Mesenchymal stem cell of the bone marrow (primary cell): ENCODE results near the genes GOLGA6L6, POTEB3, NIPA2, GOLGA6L26, NDN, GOLGA8G and GOLGA6L25.

DNA sequence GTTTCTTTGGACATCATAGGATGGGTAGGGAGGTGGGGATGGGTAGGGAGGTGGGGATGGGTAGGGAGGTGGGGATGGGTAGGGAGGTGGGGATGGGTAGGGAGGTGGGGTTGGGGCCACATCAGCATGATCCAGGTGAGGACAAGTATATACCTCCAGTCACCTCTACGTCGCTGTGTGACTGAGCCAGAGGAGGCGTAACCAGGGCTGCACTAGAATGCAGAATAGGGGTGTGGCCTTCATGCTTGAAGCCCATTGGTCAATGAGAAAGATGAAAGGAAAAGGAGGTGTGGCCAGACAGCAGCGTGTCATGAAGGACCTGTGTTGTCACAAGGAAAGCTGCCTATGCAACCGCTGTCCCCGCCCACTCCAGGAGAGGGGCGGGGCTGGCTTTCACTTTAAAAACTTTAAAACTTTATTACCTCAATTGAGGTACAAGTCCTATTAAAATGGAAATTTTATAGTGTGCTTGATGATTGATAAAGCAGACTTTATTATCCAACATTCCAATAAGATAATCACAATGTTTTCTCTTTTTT is at the start of gene GOLGA6L6:
Gene GOLGA6L6, minus strand, starts transcription at position 219 of the 539 bp plus-strand sequence.
- CAGE, long polyA plus RNA, result no peak

- CAGE, long polyA plus RNA, result no peak
Observed at GRCh38 chr15:21440258-21440937, at the start of gene POTEB3. POTEB3 (minus strand) TSS chr15:21440499.

DNA sequence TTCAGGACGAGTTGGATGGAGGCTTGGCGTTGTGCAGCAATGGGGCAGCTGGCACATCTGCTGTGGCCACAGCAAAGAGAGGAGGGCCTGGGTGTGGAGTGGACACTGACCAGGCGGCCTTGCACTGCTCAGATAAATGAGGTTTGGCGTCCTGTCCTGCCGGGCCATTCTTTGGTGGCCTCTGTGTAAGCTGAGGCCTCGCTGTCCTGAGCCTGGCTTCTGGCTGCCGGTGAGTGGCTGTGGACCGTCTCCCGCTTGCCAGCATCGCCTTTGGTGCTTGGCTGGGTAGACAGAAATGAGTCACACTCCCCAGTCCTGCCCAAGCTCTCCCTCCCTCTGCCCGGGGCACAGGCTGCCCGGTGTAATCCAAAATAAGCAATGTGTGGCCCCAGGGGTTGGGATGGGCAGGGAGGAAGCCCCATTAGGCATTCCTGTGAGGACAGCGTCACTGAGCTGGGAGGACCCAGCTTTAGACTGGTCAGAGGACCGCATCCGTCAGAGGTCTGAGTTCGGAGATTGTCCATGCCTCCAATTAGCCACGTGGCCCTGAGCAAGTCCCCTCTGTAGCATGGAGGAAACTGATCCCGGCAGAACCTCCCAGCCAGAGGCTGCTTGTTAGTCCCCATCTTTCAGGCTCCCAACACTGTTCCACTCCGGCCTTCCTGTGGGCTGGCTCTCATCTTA is 144.1 kb downstream of the OR4N4 start:
- CAGE, long polyA plus RNA, result no peak

DNA sequence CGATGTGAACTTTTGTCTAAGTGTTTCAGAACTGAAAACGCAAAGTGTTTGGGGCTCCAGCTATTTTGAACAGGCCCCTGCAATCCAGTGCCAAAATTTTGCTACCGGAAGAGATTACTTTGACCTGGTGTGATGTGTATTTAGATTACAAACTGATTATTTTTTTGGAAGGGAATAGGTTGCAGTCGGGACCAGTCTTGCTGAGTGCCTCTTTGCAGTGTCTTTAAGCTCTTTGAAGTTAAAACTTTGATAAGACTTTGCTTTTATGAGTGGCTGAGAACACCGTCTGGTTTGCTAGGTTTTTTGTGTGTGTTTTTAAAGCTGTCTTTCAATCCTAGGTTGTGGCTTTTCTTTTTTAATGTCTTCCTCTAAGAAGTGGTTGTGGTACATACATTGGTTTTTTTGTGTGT is 165.7 kb downstream of the OR4N4 start:
- CAGE, long polyA plus RNA, result no peak

DNA sequence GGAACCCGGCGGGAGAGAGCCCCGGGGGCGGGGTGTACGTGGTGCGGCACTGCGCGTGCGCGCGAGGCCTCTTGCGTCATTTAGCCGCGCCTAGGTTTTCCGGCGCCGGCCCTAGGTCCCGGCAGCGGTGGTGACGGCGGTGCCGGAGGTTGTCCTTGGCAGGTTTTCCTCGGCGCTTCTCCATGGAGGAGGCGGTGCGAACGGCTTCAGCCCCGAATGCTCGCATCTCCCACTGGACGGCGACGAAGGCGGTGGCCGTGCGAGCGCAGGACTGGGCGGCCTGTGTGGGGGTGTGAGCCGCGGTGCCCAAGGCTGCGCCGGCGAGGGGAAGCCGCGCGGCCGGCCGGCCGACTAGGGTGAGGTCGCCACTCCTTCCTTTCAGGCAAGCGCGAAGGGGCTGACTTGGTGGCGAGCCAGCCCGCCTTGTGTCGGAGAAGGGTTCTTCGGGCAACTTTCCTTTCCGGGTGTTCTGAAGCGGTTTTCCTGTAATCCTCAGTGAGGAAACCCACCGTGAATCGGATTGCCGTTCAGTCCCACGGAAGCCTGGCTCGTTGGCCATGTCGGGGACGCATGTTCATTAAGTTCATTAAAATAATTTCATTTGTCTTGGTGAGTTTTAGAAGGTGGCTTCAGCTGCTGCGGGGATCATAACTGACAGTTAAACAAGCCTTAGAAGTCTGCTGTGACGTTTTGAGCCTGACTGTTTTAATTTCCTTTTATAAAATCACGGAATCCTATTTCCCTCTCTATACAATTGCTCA is at the start of gene NIPA2:
Gene NIPA2, plus strand, starts transcription at position 101 of the 761 bp plus-strand sequence.
- CAGE, long polyA plus RNA, result no peak

DNA sequence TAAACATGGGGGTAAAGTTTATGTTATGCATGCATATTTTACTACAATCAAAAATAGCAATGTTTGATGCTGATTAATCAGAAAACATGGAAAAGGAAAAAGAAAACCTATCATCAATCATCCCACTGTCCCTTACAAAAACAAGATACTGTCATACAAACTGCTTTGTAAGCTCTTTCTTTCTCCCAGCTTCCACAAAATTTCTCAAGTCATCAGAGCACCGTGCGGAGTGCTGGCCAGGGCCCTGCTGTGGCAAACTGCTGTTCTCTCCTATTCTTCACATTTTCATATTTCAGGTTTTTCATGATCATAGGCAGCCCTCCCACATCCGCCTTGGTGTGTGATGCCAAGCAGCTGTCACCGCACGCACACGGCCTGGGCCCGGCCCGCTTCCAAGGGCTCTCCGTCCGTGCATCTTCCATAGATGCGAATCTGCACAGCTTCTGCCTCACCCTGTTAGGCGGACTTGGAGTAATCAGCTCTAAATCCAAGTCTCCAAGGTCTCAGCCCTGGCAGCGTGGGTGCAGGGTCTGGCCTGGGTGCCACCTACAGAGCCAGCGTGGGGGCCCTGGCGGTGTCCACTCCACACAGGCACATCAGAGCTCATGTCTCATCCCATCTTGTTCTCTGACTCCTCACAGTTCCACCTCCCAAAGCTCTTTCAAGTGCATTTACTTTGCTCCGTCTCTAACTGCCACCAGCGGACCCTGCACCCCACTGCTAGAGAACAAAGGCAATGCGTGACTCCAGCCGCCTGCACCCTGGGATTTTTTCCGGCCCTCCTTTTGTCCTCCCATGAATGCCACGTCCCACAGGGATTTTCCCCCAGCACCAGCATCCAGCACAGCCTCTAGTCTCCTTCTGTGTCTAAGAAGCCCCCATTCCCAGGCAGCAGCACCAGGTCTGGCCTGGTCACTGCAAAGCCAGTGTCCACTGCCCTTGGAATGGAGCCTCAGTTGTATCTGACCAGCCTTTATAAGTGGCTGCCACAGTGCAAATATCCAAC is 27.2 kb downstream of the CYFIP1 start:
- CAGE, long polyA plus RNA, result no peak

- CAGE, long polyA plus RNA, result no peak
Observed at GRCh38 chr15:23303587-23304009, 30.4 kb downstream of the GOLGA6L26 start.

- CAGE, long polyA plus RNA, result no peak
Observed at GRCh38 chr15:23333959-23334438, at the start of gene GOLGA6L26. GOLGA6L26 (minus strand) TSS chr15:23334196.

- CAGE, long polyA plus RNA, result no peak
Observed at GRCh38 chr15:23477729-23477951, 30.6 kb upstream of the GOLGA6L2 start.

- CAGE, long polyA plus RNA, result no peak
Observed at GRCh38 chr15:23687192-23687609, at the start of gene NDN. NDN (minus strand) TSS chr15:23687305.

GRCh38 chr15:23856898-23857398 is 169.8 kb upstream of the NDN start:
- CAGE, long polyA plus RNA, result no peak

DNA sequence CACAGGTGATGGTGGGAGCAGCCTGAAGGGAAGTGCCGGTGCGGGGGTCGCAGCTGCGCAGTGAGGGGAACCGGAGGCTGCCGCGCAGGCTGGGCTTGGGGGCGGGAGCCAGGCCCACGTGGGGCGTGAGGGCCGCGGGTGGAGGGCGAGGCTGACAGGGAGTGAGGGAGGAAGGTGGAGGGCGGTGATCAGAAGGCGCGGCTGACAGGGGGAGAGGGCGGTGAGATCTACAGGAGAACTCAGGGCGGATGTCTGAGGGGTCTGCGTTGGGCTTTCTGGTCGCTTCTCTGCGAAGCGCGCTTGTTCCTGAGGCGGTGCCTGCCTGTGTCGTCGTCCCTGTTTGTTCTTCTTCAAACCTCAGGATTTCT is 414.6 kb upstream of the NPAP1 start:
- CAGE, long polyA plus RNA, result no peak

GRCh38 chr15:24477256-24477938 is 198.2 kb upstream of the NPAP1 start:
- CAGE, long polyA plus RNA, result no peak

DNA sequence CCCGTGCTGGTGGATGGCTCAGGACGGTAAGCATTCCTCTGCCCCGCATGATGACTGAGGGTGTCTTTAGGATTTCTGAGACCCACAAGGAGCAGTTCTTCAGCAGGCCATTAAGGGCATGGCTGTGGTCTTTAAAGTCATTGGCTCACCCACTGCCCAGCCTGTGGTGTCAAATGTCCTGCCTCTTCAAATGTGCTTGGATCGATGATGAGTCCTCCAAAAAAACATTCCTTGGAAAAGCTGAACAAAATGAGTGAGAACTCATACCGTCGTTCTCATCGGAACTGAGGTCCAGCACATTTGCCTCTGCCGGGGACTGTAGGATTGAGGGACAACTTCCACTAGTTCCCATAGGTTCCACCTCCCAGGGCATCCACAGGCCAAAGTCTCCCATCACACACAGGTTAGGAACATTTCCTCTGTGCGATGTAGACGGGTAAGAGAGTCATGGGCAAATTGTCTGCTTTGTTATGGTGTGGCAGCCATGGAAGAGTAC is 115.5 kb downstream of the SNRPN start:
- CAGE, long polyA plus RNA, result no peak

GRCh38 chr15:25085189-25085601 is 130.4 kb downstream of the SNRPN start:
- CAGE, long polyA plus RNA, result no peak

DNA sequence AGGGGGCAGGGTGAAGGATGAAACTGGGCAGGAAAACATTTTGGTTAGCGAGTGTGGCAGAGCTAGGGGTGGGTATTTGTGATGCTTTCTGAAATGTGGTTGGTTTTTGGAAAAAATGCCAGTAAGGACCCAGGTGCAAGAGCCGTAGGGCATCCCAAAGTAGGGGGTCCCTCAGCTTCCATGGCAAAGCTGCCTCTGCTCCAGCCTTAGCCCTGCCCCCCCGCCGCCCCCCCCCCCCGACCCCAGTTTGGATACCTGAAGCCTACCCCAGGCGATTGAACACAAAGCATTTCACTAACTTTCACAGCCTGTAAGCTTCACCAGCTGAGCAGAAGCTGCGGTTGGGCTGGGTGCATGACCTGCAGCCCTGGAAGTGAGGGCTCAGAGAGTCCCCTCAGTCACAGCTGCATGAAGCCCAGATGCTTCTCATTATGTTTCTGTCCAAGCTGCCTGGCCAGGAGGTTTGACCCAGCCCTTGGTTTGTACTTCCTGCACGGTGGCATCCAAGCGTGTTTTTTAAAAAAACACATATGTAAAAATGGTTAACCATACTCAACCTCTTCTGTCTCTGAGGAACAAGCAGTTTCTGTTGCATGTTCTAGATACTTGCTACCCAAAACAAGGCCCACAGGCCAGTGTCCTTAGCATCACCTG is 75.8 kb upstream of the ATP10A start:
- CAGE, long polyA plus RNA, result no peak

DNA sequence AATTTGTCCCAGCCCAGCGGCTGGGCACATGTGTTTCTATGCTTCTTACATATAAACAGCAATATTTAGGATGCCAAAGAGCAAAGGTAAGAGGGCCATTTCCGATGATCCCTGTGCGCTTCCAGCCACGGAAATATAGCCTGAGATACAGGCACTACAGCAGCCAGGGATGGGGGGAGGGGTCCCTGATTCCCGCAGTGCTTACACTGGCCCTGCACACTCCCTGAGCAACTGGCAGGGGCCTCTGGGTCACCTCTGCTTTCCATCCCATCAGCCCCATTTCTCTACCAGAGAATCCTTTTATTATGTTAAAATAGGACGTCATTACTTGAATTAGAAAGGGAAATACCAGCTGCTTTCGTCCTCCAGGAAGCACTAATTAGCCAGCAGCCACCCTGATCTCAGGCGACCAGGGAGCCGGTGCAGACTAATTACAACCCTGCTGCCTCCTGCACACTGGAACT is 372.2 kb upstream of the ATP10A start:
- CAGE, long polyA plus RNA, result no peak

GRCh38 chr15:26261286-26262071 is 398.4 kb upstream of the ATP10A start:
- CAGE, long polyA plus RNA, result no peak

- CAGE, long polyA plus RNA, result no peak
Observed at GRCh38 chr15:28532830-28533249, at the start of gene GOLGA8G. GOLGA8G (minus strand) TSS chr15:28532971.

GRCh38 chr15:28553156-28553832 is at the start of gene GOLGA6L25:
GOLGA6L25 (plus strand) TSS chr15:28553568.
- CAGE, long polyA plus RNA, result no peak